Neural progenitor cell (in vitro differentiated cells): ENCODE measurements around a stretch of chr17.

- RAMPAGE, long total RNA, result no peak
These were observed 3.3 kb upstream of the HES7 start for GRCh38 chr17:8127177-8127623.

- RAMPAGE, long total RNA, result no peak
These were observed 1.4 kb upstream of the PER1 start for GRCh38 chr17:8153541-8153996.

DNA sequence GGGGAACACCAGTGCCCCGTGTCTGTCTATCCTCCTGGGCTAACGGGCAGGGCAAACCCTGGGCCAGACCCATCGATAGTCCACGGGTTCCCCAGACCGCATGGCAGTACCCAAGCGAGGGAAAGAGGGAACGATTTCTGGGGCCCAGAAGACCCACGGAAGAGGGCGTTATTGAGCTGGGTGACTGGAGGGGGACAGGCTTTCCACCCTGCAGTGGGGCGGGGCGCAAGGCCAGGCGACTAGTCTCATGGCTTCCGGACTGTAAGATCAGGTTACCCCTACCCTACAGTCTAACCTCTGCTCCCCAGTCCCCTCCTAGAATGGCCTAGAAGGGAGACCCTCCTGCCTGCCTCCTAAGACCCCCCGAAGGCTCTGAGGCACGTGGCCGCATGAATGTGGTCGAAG is 13.0 kb upstream of the AURKB start:
- RAMPAGE, long total RNA, result no peak

DNA sequence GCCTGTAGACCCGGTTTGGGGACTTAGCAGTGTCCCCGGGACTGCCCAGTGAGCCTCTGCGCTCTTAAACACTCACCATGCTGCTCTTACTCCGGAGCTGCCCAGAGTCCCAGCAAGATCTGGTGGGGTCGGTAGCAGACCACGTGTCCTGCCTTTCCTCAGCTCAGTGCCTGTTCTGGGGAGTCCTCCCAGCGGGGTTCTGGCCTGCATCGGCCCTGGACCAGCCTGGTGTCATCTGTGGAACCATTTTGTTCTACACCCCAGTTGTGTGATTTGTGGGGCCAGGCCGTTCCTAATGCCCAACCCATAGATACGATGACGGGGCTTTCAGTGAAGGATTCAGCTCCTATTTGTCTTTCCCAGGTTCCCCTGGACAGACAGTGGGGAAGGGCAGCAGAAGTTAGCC is 13.4 kb upstream of the AURKB start:
- RAMPAGE, long total RNA, result no peak

- RAMPAGE, long total RNA, result no peak
These were observed 19.5 kb downstream of the PFAS start for GRCh38 chr17:8268460-8269129.

- RAMPAGE, long total RNA, result no peak
These were observed 2.2 kb downstream of the ARHGEF15 start for GRCh38 chr17:8312189-8312735.

DNA sequence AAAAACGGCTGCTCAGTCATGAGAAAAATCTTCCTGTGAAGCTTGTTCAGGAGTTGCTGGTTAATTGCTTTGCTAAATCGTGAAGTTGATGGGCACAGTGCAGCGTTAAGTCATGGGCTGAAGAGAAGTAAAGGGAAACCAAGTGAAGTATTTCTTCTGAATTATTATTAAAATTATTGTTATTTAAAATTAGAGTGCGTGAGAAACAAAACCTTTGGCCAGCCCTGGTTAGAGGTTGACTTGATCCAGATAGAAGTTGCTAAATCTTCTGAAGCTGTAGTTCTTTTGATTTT is 1.3 kb downstream of the NDEL1 start:
- RAMPAGE, long total RNA, result no peak

DNA sequence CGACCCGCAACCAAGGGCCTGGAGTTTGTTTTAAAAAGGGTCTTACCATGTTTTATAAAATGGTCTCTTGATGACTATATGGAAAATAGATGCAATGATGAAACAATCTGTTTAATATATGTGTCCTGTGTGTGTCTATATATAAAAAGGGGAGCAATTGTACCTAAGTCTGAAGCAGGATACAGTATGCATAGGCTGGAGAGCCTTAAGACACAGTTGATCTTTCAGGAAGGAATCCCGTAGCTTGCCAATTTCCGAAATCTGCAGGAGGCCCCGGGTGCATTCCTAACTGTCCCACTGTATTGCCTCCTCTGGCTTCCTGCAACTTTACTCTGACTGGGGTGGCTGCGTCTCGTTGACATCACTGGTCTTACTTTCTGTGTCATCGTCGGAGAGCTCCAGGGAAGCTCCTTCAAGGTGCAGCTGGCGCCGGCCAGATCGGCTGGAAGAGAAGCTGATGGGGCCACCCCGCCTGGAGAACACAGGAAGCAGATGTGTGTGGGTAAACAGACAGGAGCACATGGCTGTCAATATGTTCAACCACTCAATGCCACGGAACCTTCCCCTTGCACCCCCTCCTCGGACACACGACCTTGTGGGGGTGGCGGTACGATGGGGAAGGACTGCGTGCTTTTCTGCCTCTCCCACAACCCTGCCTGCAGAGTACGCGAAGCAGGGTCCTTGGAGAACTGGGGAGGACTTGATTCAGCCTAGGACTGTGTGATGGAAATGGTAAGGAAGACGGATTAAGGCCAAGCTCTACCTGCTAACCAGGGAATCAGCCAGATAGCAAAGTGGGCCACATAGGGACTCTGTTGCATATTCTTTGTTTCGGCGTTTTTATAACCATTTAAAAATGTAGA is 40.0 kb downstream of the NDEL1 start:
- RAMPAGE, long total RNA, result no peak

GRCh38 chr17:8506208-8506648 is 70.5 kb downstream of the NDEL1 start:
- RAMPAGE, long total RNA, result no peak

- RAMPAGE, long total RNA, result no peak
These were observed 46.3 kb downstream of the CCDC42 start for GRCh38 chr17:8697939-8699207.

DNA sequence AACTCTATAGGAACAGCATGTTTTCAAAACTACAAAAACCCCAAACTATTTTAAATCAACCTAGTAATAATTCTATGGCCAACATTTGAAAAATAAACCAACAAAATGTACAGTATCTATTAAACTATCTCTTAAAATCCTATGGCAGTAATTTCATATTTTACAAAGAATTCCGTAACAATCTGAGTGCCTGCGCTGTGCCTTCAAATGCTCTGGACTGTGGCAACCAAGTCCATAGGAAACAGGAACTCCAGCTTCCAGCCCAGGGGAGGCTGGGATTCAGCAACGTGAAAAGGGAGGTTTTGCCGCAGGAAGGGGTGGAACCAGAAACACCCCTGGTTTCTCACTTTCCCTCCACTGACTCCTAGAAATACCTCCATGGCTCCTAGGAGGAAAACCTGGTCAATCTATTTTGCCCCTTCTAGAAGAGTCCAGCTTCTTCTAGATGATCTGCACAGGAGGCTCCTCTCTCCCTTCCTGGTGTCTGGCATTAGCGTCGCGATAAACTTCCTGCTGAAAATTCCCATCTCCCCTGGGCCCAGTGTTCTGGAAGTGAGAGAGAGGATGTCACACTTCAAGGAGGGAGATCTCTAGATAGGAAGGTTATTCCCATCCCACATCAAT is 6.5 kb downstream of the SPDYE4 start:
- RAMPAGE, long total RNA, result no peak

GRCh38 chr17:8878765-8879412 is 11.4 kb upstream of the PIK3R6 start:
- RAMPAGE, long total RNA, result no peak

- RAMPAGE, long total RNA, result no peak
These were observed 21.1 kb upstream of the PIK3R6 start for GRCh38 chr17:8888453-8889047.

DNA sequence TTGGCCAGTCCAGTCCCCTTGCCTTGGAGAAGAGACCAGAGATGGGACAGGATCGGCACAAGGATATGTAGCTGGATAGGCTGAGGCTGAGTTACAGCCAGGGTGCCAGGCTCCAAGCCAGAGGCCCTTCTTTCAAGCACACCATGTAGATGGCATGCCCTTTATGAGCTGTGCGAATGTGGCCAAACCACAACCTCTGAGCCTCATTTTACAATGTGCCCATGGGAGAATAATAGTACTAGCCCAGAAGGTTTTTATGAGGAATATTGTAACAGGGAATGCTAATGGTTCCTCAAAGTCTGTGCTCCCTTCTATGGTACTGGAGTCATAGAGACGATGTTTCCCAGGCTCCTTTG is 21.8 kb upstream of the PIK3R6 start:
- RAMPAGE, long total RNA, result no peak

DNA sequence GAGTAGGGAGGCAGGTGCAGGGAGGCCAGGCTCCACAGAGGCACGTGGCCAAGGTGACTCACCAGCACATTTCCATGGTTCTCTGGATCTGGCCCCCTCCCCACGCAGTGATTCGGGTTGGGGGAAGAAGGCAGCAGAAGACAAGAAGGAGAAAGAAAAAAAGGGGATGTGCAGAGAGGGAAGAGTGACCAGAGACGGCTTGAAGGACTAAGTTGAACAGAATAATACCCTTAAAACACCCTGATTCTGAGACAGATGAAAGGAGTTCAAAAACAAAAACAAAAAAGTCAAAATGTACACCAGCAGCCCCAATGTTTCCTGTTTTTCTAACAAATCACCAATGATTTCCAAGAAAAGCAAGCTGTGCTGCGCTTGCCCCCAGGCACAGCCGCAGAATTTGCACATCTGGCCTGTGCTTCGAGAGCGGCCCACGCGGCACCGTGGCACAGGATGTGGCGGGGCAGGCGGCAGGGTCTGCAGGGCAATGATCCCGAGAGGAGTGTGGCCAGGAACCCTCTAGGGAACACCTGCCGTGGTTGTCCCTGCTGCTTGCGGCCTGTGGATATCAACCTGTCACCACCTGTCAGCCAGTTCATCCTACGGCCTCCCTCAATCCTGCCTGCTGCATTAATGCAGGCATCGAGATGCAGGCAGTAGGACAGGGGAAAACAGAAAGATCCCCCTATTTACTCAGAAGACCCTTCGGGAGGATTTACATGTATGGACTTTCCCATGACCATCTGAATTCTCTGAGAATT is 24.1 kb downstream of the PIK3R5 start:
- RAMPAGE, long total RNA, result no peak

GRCh38 chr17:8963487-8964197 is 1.9 kb downstream of the PIK3R5 start:
- RAMPAGE, long total RNA, result no peak

GRCh38 chr17:9024317-9024878 is 3.1 kb downstream of the NTN1 start:
- RAMPAGE, long total RNA, result no peak

- RAMPAGE, long total RNA, result no peak
These were observed 36.1 kb downstream of the NTN1 start for GRCh38 chr17:9057329-9057798.

- RAMPAGE, long total RNA, result no peak
These were observed 53.0 kb downstream of the NTN1 start for GRCh38 chr17:9074143-9074793.

GRCh38 chr17:9104554-9105243 is 83.4 kb downstream of the NTN1 start:
- RAMPAGE, long total RNA, result no peak